Right lobe of liver (tissue), 4 donors: Measurements from ENCODE around the gene TLE2.

DNA sequence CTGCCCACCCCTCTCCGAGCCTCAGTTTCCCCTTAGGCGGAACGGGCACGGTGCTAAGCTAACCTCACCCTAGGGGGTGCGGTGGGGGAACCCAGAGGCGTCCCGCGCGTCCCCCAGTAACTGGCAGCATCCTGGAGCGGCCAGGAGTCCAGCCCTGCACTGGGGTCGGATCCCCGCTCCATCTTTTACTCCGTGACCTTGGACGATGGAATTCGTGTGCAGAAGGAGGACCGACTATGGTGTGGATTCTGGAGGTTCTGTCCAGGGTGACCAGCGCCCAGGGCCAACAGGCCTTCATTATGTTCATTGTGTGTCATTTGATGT, 608 bp downstream of the SPPL2B start:
- PRO-cap, 4 experiments = no peak in any of the 4 experiments
- RAMPAGE, long total RNA, 2 experiments = no peak in any of the 2 experiments

GRCh38 chr19:2329454-2330102, 1.1 kb downstream of the SPPL2B start:
- PRO-cap, 4 experiments = no peak in any of the 4 experiments
- RAMPAGE, long total RNA, 2 experiments = no peak in any of the 2 experiments

DNA sequence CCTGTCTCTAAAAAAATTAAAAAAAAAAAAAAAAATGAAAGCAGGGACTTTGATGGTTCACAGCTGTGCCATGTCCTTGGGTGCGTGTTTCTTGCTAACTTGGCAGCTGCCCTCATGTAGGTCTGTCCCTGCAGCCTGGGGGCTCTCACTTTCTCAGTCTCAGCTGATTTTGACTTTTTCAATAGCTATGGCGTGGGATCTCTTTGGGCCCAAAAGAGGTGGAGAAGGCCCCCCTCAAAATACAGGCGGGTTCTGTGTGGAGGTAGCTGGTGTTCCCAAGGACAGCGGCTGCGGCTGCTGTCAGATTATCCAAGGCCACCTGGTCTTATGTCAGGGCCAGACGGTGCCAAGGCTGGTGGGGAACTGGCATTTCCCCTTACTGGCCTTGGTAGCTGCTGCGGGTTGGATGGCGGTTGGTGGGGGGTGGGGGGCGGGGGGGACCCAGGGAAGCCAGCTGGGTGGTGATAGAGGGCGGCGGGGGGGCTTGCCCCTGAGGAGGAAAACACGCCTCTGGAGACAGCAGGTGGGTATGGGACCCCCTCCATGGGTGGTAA, 4.3 kb downstream of the TIMM13 start:
- PRO-cap, 4 experiments = no peak in any of the 4 experiments
- RAMPAGE, long total RNA, 2 experiments = no peak in any of the 2 experiments

DNA sequence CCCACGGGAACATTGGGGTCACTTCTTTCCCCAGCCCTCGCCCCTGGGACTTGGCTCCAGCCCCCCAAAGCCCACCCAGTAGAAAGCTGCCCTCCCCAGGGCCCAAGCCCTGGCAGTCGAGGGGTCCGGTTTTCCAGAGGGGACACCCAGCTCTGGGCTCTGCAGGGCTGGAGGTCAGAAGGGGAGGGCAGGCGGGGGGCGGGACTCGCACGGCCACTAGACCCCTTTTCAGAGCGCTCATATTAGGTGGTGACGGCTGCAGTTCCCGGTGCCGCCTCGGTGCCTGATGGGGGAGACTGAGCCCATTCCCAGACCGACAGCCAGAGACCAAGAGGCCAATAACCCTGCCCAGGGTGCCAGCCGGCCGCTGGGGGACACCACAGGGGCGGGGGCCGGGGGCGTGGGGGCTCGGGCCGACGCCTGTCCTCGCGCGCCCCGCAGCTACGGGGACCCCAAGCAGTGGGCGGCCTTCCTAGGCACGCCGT, 2.8 kb downstream of the TIMM13 start:
- PRO-cap, 4 experiments = no peak in any of the 4 experiments
- RAMPAGE, long total RNA, 2 experiments = no peak in any of the 2 experiments

DNA sequence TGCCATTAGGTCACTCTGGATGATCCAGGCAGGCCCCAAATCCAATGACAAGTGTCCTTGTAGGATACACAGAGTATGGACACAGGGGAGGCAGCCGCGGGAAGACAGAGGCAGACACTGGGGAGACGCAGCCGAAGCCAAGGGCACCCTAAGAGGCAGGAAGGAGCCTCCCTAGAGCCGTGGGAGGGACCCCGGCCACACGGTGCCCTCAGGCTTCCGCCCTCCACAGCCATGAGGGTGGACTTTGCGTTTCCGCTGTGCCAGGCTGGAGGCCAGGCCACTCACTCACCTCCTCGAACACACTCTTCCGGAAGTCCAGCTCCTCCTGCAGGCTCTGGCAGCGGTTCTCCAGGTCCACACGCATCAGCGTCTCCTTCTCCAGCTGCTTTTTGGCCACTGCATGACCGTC, 10.5 kb upstream of the TIMM13 start:
- PRO-cap, 4 experiments = no peak in any of the 4 experiments
- RAMPAGE, long total RNA, 2 experiments = no peak in any of the 2 experiments

DNA sequence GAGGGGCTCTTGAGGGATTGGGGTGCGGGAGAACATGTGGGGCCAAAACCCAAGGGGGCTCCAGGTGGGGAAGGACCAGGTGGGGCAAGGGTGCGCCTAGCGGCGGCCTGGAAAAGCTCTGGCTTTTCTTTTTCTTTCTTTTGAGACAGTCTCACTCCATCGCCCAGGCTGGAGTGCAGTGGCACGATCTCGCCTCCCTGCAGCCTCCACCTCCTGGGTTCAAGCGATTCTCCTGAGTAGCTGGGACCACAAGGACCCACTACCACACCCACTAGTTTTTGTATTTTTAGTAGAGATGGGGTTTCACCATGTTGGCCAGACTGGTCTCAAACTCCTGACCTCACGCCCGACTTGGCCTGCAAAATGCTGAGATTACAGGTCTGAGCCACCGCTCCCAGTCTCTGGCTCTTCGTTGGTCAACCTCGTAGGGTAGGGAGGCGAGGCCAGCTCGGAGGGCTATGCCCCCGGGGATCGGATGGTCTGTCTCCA, 3.7 kb downstream of the GADD45B start:
- PRO-cap, 4 experiments = no peak in any of the 4 experiments
- RAMPAGE, long total RNA, 2 experiments = no peak in any of the 2 experiments

GRCh38 chr19:2488360-2489568, 12.8 kb downstream of the GADD45B start:
- PRO-cap, 4 experiments = peak in 1 of 4 experiments; most common plus-strand start chr19:2489465 (in 1); most common minus-strand start chr19:2489351 (in 1)
- RAMPAGE, long total RNA, 2 experiments = no peak in any of the 2 experiments

DNA sequence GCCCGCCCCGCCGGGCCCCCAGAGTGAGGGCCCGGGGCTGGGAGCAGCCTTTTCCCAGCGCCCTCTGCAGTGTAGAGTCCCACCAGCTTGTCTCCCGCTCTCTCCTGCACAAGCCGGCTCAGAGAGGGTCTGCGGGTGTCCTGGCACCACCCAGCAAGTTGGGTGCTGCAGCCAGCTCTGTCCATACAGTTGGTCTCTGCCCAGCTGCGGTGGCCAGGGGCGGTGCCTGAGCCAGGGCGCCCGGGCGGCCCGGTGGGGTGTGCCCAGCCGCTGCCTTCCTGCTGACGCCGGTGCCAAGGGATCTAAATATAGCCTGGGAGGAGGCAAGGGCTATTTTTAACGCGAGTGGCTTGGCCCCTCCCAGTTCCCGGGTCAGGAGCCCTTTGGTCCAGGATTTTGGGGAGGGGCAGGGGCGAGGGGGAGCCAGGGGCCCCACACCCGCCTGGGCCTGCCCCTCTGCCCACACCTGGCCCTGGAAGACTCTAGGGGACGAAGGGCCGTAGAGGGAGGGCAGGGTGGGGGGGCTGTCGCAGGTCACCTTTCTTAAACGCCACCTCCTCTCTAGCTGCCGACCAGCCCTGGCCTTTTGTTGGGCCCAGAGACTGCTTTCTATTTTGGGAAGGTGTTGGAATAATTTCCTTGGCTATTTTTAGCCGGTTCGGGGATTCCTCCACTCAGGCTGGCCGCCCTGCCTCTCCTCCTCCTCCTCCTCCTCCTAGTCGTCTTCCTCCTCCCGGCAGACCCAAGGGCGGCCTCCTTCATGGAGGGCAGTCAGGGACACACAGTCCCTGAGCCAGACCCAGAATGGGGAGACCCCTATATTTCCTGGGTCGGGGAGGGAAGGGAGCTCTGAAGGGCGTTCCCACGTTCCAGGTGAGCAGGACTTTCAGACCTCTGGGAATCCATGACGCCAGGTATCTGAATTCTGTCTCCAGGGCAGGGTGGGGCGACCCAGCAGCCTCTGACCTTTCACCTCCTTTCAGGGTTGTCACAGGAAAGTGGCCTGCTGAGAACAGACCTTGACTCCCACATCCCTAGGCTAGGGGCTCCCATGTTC, 19.6 kb downstream of the GADD45B start:
- PRO-cap, 4 experiments = peak in 4 of 4 experiments; most common plus-strand start position 363 of the sequence (in 2); most common minus-strand start position 280 of the sequence (in 4)
- RAMPAGE, long total RNA, 2 experiments = no peak in any of the 2 experiments

- PRO-cap, 4 experiments = no peak in any of the 4 experiments
- RAMPAGE, long total RNA, 2 experiments = no peak in any of the 2 experiments
Measured at GRCh38 chr19:2539796-2540374, 64.0 kb downstream of the GADD45B start.

- PRO-cap, 4 experiments = no peak in any of the 4 experiments
- RAMPAGE, long total RNA, 2 experiments = no peak in any of the 2 experiments
Measured at GRCh38 chr19:2722834-2723433, 1.8 kb upstream of the DIRAS1 start.

- PRO-cap, 4 experiments = peak in 4 of 4 experiments; most common plus-strand start chr19:2776169 (in 4); most common minus-strand start chr19:2776052 (in 3)
- RAMPAGE, long total RNA, 2 experiments = no peak in any of the 2 experiments
Measured at GRCh38 chr19:2775902-2776397, 7.1 kb downstream of the SGTA start.

DNA sequence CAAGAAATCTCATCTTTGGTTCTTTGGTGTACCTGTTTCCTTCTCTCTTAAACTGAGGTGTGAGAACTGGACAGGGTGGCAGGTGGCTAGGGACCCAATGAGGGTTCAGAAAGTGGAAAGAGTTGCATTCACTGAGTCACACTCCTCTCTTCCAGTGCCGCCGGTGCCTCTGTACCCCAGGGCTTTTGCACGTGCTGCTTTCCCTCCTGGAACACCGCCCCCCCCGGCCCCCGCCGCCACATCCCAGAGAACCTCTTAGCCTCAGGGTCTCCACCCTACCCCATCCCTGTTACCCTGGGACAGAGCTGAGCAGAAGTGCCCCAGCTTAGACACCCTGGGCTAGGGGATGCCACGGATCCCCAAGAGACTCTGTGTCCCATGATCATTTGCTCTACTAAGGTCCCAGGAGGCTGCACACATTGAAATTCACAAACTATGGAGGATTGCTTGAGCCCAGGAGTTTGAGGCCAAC, 4.8 kb downstream of the SGTA start:
- PRO-cap, 4 experiments = no peak in any of the 4 experiments
- RAMPAGE, long total RNA, 2 experiments = no peak in any of the 2 experiments

GRCh38 chr19:3028835-3029488, at the start of gene TLE2:
Gene TLE2 (minus strand): TSS chr19:3029280.
- PRO-cap, 4 experiments = peak in 2 of 4 experiments; most common plus-strand start chr19:3029143 (in 1); most common minus-strand start chr19:3029254 (in 1)
- RAMPAGE, long total RNA, 2 experiments = no peak in any of the 2 experiments

DNA sequence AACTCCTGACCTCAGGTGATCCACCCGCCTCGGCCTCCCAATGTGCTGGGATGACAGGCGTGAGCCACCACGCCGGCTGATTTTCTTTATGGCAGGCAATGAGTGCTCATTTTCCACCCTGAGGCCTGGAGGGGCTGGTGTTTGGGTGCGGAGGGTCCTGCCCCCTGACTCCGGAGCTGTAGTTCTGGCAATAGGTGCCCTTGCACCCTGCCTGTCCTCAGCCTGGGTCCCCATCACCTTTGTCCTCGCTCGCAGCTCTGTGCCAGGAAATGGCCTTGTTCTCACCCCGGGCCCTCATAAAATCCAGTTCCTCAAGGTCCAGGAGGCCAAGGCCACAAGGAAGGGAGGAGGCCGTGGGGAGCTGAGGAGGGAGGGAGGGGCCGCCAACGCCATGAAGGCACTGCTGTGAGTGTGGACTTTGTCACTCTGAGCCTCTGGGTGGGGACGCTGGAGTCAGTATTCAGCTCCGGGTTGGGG, 9.3 kb upstream of the GNA11 start:
- PRO-cap, 4 experiments = no peak in any of the 4 experiments
- RAMPAGE, long total RNA, 2 experiments = no peak in any of the 2 experiments

DNA sequence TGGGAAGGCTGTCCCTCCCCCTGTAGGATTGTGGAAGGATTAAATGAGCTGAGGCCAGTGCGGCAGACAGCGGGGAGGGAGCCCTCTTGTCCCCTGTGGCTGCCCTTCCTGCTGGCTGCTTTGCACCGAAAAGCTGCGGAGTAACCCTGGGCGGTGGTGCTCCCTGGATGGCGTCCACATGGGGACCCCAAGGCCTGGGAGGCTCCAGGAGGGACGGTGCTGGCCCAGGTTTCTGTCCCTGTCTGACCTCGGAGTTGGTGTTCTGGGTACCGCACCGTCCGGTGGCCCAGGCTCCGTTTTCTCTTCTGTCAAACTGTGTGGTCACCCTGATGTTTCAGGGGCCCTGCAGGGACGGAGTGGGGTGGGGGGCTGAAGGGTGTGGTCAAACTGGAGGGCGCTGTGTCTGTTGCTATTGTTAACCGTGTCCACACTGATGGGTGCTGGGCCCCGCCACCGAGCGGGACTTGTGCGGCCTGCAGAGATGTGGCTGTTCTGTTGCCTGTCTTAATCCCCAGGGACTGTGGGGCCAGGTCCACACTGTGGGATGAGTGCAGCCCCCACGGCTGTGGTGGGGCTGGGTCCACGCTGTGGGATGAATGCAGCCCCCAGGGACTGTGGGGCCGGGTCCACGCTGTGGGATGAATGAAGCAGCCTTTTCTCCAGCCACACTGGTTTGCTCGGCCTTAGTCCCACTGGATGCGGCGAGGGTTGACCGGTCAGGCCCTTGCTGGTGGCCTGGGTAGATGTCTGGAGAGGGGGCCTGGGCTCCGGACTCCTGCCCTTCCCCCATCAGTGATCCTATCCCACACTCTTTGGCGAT, 6.8 kb downstream of the GNA11 start:
- PRO-cap, 4 experiments = no peak in any of the 4 experiments
- RAMPAGE, long total RNA, 2 experiments = no peak in any of the 2 experiments

- PRO-cap, 4 experiments = no peak in any of the 4 experiments
- RAMPAGE, long total RNA, 2 experiments = no peak in any of the 2 experiments
Measured at GRCh38 chr19:3118635-3119436, 17.0 kb upstream of the GNA15 start.

DNA sequence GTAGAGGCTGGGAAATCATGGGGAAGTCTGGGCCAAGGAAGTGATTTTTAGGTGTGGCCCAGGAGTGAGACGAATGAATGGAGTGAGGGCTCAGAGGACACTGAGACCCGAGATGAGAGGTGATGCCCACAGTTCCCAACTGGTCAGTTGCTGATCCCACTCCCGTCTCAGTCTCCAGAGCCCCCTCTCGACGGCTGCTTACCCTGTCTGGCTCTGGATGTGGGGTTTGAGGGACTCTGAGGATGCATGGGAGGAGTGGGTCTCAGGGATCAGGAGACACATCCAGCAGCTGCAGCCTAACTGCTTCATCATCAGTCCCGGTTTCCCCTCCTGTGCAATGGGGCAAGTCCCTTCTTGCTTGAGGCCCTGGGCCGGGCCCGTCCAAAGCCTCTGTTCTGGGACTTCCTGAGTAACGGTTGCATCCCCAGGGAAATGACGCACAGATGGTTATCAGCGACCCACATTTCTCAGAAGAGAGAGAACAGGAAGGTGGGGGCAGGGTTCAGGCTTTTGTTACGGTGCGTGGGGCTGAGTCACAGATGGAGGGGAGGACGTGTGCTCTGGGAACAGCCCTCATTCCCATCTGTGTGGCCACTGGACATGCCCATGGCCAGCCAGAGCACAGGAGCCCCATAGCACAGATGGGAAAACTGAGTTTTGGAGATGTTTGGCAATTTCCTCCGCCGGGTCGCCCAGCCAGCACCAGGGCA, 19.1 kb downstream of the GNA15 start:
- PRO-cap, 4 experiments = peak in 3 of 4 experiments; most common plus-strand start position 576 of the sequence (in 3); most common minus-strand start position 392 of the sequence (in 2)
- RAMPAGE, long total RNA, 2 experiments = no peak in any of the 2 experiments

DNA sequence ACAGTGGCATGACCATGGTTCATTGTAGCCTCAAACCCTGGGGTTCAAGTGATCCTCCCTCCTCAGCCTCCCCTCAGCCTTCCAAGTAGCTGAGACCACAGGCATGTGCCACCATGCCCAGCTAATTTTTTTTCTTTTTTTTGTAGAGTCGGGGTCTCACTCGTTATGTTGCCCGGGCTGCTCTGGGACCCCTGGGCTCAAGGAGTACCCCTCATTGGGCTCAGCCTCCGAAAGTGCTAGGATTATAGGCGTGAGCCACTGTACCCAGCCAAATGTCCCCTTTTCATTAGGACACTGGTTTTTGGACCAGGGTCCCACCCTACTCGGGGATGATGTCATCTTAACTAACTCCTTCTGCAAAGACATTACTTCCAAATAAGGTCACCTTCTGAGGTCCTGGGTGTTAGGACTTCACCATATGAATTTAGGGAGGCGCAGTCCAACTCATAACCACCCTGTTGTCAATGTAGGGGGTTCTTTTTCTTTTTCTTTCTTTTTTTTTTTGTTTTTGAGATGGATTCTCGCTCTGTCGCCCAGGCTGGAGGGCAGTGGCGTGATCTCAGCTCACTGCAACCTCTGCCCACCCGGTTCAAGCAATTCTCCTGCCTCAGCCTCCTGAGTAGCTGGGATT, 32.8 kb upstream of the NFIC start:
- PRO-cap, 4 experiments = no peak in any of the 4 experiments
- RAMPAGE, long total RNA, 2 experiments = no peak in any of the 2 experiments

DNA sequence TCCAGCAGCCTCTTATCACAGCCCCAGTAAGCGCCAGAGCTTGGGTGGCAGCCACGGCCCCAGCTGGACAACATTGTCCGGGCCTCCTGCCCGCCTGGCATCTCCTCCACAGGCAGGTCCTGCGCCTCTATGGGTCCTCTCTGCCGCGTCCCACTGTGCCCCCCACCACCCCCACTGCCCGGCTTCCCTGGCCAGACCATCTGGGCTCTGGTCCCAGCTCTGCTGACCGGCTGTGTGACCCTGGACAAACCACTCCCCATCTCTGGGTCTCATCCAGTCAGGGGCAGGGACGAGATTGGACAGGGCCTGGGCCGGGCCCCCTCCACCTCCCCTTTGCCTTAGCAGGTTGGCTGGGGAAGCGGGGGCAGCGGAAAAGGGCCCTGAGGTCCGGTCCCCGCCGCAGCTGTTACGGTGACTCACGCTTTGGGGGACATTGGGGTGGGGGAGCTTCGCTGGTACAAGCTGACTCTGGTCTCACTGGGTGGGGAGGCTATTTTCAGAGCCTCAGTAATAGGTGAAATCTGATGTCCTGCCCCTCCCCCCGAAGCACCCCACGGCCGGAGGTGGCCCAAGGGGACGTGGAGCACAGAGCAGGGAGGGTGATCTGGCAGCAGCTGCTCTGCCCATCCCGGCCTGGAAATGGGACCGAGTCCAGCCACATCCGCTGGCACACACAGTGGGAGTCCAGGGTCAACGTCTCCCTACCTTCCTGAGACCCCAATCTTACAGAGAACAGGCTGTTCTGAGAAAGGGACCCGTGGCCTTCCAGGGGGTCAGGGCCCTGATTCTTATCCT, 9.0 kb downstream of the NFIC start:
- PRO-cap, 4 experiments = peak in 4 of 4 experiments; most common plus-strand start position 433 of the sequence (in 4); most common minus-strand start position 209 of the sequence (in 3)
- RAMPAGE, long total RNA, 2 experiments = no peak in any of the 2 experiments

DNA sequence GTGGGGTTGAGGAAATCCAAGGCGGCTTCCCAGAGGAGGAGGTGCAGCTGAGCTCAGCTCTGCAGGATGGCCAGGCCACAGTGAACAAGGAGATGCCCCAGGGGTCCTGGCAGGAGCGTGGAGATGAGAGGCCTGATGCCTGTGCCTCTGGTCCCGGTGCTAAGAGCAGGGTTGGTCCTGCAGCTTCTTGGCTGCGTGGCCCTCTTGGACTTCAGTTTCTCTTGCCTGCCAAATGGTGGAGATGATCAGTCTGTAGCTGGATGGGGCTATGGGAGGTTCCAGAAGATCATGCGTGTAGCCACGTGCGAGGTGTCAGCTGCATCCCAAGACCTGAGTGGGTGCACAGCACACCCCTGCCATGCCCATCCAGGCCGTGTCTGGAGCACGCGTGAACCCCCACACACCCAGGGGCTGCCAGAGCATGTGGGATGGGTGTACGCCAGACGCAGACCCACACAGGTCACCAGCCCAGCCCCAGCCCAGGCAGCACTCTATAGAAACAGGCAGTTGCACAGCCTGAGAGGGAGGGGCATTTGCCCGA, 17.0 kb downstream of the NFIC start:
- PRO-cap, 4 experiments = peak in 4 of 4 experiments; most common plus-strand start position 321 of the sequence (in 2); most common minus-strand start position 223 of the sequence (in 4)
- RAMPAGE, long total RNA, 2 experiments = no peak in any of the 2 experiments